GM19239 (cell line): ENCODE results near the genes FABP3 and KHDRBS1.

- RRBS: no CpG with 5 or more reads among the region's 3 CpGs
Observed at GRCh38 chr1:30780337-30780621, 22.7 kb upstream of the LAPTM5 start.

GRCh38 chr1:30786250-30787094 is 28.9 kb upstream of the LAPTM5 start:
- RRBS: no CpG with 5 or more reads among the region's 16 CpGs

DNA sequence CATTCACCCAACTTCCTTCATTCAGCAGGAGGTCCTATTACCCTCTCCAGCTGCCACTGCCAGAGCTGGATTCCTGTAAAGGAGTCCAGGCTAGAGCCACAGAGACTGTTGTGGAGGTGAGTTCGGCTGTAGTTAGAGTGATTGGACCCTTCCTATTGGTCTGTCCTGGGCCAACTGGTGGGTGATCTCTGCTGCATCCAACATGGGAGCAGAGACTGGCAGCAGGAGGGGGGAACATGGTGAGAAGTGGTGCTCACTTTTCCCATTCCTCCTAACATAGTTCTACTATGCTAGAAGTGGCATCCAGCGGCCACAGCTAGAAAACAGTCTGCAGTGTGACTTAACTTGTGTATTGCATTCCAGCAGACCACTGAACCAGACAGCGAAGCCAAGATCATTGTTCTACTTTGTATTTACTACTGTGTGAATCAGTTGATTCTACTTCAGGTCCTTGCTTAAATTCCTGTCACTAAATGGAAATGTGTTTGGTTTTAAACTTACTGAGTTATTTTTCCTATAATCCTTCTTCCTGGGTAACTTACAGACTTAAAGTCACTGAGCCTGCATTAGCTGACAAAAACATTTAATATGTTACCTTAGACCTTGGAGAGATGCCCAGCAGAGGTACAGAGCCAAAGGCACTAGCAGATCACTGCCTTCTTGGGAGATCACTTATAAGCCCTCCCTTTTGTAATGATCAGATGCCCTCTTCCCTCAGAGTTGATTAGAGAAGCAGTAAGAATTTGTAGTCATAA is 8.3 kb downstream of the FABP3 start:
- RRBS: no CpG with 5 or more reads among the region's 3 CpGs

GRCh38 chr1:31370023-31370390 is 2.9 kb downstream of the FABP3 start:
- RRBS: no CpG with 5 or more reads among the region's 2 CpGs

- RRBS: no CpG with 5 or more reads among the region's 9 CpGs
Observed at GRCh38 chr1:31371432-31372424, 1.1 kb downstream of the FABP3 start.

GRCh38 chr1:31372730-31373473 is at the start of gene FABP3:
Gene FABP3 (minus strand): TSS chr1:31373076.
- RRBS: 4% methylated on average over 6 of the region's 33 CpGs

- RRBS: no CpG with 5 or more reads among the region's 2 CpGs
Observed at GRCh38 chr1:31383864-31384485, 11.1 kb upstream of the FABP3 start.

- RRBS: no CpG with 5 or more reads among the region's 5 CpGs
Observed at GRCh38 chr1:31417036-31417536, 4.1 kb downstream of the SERINC2 start.

GRCh38 chr1:31434762-31435246 is 21.8 kb downstream of the SERINC2 start:
- RRBS: no CpG with 5 or more reads among the region's 12 CpGs

DNA sequence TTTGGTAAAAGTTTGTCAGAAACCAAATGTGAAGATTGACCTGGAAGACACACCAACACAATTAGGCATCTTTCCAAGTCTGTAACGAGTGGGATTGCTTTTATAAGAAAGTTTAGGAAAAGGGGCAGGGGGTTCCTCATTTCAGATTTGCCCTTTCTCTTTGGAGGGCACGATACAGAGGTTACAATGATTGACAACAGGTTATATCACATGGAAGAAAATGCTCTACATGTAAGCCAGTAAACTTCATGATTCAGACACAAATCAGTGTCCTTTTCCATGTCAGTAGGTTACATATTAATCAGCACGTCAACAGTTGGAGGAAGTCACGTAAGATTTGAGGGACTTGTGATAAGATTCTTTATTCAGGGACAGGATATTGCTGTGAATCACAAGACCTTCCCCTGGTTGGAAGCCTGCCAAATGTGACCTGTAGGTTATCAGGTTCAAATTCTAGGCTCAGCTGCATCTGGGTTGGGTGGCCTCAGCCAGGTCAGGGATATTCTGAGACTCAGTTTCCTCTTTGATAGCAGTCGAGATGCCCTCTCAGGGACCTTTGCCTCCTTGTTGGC is 31.7 kb downstream of the SERINC2 start:
- RRBS: no CpG with 5 or more reads among the region's 5 CpGs

- RRBS: no CpG with 5 or more reads among the region's 4 CpGs
Observed at GRCh38 chr1:31563987-31564461, 12.3 kb upstream of the TINAGL1 start.

- RRBS: no CpG with 5 or more reads among the region's 6 CpGs
Observed at GRCh38 chr1:31625366-31626071, 8.0 kb downstream of the HCRTR1 start.

DNA sequence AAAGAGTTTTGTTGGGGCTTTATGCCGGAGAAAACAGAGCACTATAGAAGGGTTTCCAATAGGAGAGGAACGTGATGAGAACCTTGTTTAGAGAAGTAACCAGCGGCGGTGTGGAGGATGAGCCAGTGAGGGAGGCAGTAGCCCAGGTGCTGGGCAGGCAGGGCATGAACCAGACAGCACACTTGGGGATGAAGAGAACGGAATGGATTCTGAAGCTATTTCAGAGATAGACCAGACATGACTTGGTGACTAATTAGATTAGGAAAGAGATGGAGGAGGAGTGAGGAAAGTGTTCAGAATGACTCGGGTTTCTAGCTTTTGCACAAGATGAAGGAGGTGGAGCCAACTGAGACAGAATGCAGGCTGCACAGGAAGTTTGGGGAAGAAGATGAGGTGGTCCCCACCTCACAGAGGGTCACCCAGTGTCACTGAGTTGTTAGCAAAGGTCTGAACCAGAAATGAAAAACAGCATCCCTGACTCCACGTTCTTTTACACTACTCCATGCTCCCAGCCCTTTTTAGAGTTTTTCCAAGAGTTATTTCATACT is 5.1 kb downstream of the PEF1 start:
- RRBS: no CpG with 5 or more reads among the region's 7 CpGs

GRCh38 chr1:31762197-31763233 is 1.6 kb downstream of the ADGRB2 start:
- RRBS: 2% methylated on average over 32 of the region's 52 CpGs

GRCh38 chr1:31907058-31908165 is 30.8 kb downstream of the PTP4A2 start:
- RRBS: no CpG with 5 or more reads among the region's 13 CpGs

DNA sequence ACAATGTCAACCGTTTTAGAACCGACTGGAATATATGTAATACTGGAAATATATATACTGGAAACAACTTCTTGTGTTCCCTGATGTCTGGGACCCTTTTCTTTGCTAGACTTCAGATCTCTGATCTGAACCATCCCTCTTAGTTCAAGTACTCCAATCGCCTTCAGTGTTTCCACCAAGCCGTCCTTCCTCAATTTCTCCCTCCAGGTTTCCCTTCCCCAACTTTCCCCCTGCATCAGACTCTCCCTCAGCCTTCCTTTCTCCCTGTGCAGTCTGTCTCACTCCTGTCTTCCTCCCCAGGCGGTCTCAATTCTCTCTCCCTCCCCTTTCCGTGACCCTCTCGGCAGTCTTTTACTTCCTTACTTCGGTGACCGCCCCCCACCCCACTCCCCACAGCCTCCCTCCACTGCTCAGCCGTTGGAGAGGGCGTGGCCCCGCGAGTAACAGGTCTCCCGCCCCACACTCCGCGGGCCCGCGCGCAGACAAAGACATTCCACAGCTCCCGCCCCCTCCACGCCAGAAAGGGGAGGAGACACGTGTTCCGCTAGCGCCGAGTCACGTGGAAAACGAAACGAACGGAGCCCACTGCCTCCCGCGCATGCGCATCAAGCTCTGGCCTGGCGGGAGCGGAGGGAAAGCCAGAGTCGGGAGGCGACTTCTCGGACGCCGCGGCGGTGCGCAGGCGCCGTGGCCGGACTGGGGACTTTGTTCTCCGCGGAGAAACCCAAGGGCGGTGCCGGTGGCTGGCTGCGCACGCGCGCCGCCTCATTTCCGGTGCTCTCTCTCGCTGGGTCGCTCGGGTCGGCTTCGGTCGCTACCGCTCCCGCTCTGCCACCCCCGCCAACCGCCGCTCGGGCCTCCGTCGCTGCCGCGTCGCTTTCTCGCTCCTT is at the start of gene KHDRBS1:
TSS of gene KHDRBS1 (plus strand) at position 782 of the 890 bp plus-strand sequence.
- RRBS: 2% methylated on average over 7 of the region's 73 CpGs

DNA sequence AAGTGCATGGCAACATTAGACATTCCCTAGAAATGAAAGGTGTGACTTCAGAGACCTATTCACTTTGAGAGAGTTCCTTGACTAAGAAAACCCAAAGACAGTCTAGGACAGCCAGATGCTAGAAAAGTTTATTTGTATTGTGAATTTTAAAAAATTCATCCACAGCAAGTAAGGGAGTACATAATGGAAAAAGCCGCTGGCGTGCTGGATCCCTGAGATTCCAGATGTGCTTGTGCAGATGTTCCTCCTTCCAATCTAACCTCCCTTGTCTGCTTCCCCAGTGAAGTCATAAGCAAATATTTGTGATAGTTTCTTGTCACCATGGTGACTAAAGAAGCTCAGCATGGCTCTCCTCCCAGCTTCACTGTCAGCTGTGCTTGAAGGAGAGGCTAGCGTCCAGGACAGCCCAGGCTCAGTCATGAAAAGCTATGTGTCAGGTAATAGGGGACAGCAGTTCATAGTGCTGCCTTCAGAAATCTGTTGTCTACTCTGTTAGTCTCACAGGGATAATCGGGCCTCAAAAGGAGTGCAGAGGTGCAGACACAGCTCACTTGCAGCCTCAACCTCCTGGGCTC is 34.8 kb downstream of the KPNA6 start:
- RRBS: no CpG with 5 or more reads among the region's 4 CpGs

DNA sequence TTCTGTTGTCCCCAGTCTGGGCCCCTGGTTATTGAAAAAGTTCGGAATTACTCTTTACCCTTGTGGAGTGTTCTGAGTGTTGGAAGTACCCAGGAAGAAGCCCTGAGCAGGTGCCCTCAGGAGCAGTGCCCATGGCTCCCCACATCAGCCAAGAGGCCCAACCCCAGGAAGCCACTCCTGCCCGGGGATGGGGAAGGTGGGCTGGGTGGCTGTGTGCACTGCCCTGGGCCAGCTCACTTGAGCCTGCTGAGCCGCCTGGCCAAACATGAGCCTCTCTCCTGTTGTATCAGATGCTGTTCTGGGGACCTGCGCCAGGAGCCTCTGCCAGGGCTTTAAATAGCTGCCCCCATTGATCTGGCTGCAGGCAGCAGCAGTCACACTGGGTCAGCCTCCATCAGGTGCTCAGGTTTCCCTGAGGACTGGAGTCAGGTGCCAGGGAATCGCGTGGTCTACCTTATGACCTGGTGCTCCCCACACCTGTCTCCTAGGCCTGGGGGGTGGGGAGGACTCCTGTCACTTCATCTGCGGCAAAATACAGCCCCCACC is 782 bp upstream of the CCDC28B start:
- RRBS: no CpG with 5 or more reads among the region's 7 CpGs

- RRBS: no CpG with 5 or more reads among the region's 22 CpGs
Observed at GRCh38 chr1:32200929-32201472, 606 bp downstream of the CCDC28B start.